Heart left ventricle (tissue), 7 donors: ENCODE measurements around a stretch of chr9.

DNA sequence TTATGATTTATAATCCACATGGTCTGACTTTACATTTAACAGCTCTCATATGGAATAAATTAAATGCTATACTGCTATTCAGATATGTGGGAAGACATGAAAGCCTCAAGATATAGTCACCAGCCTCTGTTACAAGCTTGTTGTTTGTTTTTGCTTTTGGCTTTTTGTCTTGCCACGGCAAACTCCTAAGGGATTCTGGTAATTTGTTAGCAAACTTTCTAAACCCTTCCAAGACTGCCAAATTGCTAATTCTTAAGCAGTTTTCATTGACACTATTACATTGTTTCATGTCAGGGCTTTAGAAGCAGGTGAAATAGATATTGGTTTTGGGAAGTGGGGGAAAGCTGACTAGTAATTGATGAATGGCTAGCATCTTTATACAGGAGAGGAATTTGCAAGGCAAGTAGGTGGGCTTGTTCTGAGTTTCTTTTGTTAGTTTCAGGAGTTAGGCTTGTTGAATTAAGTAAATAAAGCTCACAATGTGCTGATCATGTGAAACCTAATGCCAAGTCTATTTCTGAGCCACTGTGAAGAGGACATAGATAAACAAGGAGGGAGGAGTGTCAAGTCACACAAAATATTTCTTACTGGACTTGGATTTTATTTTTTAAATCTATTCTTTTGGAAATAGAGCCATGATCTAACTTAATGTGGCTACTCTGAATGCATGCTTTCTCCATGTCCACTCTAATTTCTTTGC, 19.8 kb downstream of the GDA start:
- PRO-cap, 6 experiments, result no peak in any of the 6 experiments
- RAMPAGE, long total RNA, 2 experiments, result no peak in any of the 2 experiments
- RRBS, result no CpG with 5 or more reads among the region's 1 CpG

- PRO-cap, 6 experiments, result no peak in any of the 6 experiments
- RAMPAGE, long total RNA, 2 experiments, result no peak in any of the 2 experiments
- RRBS, result no CpG with 5 or more reads among the region's 2 CpGs
These were observed 15.6 kb downstream of the ZFAND5 start for GRCh38 chr9:72349359-72349778.

DNA sequence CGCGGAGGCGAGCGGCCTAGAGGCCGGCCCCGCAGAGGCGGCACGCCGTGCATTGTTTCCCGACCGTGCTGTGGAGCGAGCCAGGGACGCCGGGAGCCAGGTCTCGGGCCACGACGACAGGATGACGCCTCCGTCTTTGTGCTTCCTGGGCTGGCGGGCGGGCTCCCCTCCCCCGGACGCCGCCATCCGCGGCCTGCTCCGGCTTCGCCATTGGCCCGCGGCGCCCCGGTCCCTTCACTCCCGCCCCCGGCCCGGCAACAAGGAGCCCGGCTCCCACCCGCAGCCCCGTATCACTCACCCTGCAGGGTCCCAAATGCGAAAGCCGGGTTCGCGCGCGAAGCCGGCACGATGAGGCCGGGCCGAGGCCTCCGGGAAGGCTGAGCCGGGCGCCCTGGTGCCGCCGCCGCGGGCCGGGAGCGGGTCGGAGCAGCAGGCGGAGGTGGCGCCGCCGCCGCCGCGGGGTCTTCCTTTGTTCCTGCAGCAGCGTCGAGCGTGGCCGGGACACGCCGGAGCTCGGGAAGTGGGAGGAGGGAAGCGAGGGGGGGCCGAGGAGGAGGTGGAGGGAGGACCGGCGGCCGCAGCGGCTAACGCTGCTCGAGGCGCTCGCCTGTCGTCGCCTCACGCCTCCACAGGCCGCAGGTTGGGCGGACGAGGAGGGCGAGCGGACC, 476 bp downstream of the ZFAND5 start:
- PRO-cap, 6 experiments, result peak in 6 of 6 experiments; most common plus-strand start position 237 of the sequence (in 6); most common minus-strand start position 72 of the sequence (in 4)
- RAMPAGE, long total RNA, 2 experiments, result no peak in any of the 2 experiments
- RRBS, result 1% methylated on average over 33 of the region's 90 CpGs

GRCh38 chr9:72526939-72528267, 6.0 kb downstream of the TMC1 start:
- PRO-cap, 6 experiments, result peak in 4 of 6 experiments; most common plus-strand start chr9:72527625 (in 3); most common minus-strand start chr9:72527559 (in 2)
- RAMPAGE, long total RNA, 2 experiments, result no peak in any of the 2 experiments
- RRBS, result no CpG with 5 or more reads among the region's 24 CpGs

DNA sequence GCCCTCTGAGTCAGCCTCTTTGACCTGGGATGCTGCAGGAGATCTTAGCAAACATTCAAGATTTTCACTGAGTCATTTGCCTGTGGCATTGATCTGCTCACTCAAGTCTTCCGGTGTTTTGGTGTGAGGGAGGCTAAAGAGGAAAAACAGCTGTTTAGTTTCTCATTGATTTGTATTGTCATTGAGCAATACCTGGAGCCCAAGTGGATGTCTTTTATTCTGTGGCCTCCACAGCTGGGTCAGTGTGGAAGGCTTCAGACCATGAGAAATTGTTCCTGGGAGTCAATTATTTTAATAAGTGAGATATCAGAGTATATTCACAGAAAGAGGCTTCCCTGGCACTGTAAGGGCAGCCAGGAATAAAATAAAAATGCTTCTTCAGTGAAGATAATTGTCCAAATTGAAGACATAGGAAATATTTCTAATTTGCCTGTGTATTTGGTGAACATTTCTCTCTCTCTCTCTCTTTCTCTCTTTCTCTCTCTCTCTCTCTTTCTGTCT, 36.3 kb downstream of the TMC1 start:
- PRO-cap, 6 experiments, result no peak in any of the 6 experiments
- RAMPAGE, long total RNA, 2 experiments, result no peak in any of the 2 experiments
- RRBS, result no CpG with 5 or more reads among the region's 1 CpG

DNA sequence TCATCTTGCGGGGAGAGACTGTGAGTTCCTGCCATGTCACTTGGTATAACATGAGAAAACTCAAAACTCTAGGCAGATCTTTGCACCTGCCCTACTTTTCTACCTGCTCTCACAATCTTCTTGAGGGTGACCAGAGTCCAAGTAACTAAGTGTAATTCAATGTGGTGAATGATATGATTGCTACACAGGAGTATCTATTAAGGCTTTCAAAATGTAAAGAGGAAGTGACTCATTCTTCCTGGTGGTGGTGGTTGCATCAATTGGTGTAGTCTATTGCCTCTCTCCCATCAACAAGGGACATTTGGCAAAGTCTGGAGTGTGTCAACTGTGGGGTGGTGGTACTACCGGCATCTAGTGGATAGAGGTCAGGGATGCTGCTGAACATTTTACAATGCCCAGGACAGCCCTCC, 65.3 kb downstream of the TMC1 start:
- PRO-cap, 6 experiments, result no peak in any of the 6 experiments
- RAMPAGE, long total RNA, 2 experiments, result no peak in any of the 2 experiments
- RRBS, result no CpG with 5 or more reads among the region's 2 CpGs

DNA sequence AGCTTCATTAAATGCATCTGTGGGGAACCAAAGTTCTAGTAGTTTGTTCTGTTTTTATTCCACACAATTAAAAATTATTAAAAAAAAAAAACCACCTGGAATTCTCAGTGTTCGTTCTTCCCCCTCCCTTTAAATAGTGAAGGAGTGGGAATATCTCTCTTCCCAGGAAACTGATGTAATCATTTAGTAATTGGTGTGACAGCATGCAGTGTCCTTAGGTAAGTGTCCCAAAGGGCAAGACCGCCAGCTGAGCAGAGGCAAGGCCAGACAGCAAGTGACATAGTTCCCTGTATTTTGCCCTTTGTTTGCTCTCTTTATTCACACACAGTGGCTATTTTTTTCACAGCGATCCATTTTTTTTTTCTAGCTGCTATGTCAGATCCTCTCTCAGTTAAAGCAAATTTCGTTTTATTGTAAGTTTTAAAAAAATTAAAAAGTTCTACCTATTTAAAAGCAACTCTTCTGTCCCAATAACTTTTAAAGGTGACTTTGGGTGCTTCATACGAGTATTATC, 98.0 kb upstream of the ALDH1A1 start:
- PRO-cap, 6 experiments, result peak in 1 of 6 experiments; most common plus-strand start position 254 of the sequence (in 1)
- RAMPAGE, long total RNA, 2 experiments, result no peak in any of the 2 experiments
- RRBS, result no CpG with 5 or more reads among the region's 5 CpGs

GRCh38 chr9:73152463-73152769, 751 bp downstream of the ANXA1 start:
- PRO-cap, 6 experiments, result peak in 1 of 6 experiments; most common plus-strand start chr9:73152647 (in 1)
- RAMPAGE, long total RNA, 2 experiments, result no peak in any of the 2 experiments
- RRBS, result no CpG with 5 or more reads among the region's 1 CpG

DNA sequence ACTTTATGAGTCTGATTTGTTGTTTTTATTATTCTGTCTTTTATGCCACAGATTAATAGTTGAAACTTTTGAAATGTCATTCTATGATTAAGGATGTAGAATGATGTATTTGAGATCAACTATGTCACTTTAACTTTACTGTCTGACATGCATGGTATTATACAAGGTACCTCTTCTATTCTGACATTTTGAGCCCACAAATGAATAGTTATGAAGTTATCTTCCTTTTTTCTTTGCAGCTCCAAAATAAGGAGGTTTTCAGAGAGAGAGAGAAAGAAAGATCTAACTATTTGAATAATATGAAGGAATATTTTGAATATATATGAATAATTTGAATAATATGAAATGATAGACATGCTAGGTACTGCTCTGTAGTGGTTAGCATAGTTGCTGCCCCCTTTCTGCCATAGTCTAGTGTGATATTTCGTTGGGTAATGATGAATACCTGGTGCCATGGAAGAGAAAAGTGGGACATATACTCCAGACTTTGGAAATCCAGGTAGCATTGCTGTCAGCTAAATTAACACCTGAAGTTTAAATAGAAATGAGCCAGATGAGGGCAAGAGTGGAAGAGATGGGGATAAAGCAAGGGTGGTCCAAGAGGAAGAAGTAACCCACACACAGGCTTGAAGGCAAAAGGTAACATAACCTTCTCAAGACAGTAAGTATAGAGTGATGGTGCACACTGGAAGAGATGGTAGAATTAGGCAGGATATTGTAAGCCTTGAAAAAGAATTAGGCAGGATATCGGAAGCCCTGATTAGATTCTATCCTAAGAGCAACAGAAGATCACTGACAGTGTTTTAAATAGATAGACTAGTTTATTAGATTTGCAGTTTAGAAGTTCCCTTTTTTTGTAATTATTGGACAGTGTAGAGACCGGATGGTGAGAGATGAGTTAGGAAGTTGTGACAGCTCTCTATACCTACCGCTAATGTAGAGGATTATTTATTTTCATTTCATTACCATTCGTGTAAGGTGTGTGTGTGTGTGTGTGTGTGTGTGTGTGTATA, 16.5 kb downstream of the ANXA1 start:
- PRO-cap, 6 experiments, result no peak in any of the 6 experiments
- RAMPAGE, long total RNA, 2 experiments, result no peak in any of the 2 experiments
- RRBS, result no CpG with 5 or more reads among the region's 5 CpGs

DNA sequence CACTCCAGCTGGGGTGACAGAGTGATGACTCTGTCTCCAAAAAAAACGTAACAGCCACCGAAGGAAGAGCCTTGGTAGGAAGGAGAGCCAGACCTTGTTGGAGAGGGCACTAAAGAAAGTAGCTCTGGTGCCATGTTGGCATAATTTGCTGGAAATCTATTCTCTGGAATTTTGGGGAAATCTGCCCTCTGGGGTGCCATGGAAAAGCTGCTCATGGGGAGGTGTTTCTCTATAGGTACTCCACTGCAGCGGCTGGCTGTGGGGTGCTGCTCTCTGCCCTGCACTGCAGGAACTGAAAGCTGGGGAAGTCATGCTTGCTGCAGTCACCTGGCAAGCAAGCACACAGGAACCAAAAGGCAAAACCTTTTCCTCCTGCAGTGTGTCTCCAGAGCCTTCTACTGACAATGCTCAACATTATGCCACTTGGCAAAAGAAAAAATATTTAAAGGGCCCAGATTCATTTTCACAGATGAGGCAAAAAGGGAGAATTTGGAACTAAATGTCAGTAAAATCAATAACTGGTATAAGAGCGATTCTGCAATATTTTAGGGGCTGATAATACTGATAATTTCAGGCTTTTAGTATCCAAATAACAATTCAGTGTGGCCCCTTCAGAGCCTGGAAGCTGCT, 25.8 kb upstream of the CARNMT1 start:
- PRO-cap, 6 experiments, result no peak in any of the 6 experiments
- RAMPAGE, long total RNA, 2 experiments, result no peak in any of the 2 experiments
- RRBS, result no CpG with 5 or more reads among the region's 4 CpGs

- PRO-cap, 6 experiments, result peak in 1 of 6 experiments; most common plus-strand start chr9:75377204 (in 1)
- RAMPAGE, long total RNA, 2 experiments, result no peak in any of the 2 experiments
- RRBS, result no CpG with 5 or more reads among the region's 1 CpG
These were observed 288.6 kb downstream of the OSTF1 start for GRCh38 chr9:75376840-75377418.

DNA sequence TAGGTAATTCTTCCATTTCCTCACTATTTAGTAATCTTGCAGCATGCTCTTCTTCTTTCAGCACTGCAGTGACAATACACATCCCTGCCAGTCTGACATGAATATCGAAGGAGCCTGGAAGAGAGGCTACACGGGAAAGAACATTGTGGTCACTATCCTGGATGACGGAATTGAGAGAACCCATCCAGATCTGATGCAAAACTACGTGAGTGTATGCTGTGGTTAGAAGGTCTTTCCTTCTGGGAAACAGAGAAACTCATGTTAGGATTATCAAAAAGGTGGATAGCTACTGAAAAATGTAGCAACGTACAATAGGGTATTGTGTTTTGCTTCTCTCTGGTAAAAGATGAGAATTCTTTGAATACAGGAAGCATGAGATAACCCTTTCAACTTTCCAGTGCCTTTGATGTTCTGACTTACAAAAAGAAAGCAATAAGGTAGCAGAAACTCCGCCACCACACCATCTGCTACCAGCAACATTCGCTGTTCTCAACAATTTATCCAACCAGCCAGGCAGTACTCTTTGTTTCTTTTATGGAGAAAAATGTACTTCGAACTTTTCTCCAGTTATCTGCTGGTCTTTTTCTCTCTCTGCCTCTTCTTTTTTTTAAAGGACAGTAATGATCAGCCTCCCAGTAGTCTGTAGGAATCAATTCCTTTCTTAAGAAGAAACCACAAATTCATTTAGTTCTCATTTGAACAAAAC, 133.4 kb downstream of the PCSK5 start:
- PRO-cap, 6 experiments, result no peak in any of the 6 experiments
- RAMPAGE, long total RNA, 2 experiments, result no peak in any of the 2 experiments
- RRBS, result no CpG with 5 or more reads among the region's 8 CpGs

DNA sequence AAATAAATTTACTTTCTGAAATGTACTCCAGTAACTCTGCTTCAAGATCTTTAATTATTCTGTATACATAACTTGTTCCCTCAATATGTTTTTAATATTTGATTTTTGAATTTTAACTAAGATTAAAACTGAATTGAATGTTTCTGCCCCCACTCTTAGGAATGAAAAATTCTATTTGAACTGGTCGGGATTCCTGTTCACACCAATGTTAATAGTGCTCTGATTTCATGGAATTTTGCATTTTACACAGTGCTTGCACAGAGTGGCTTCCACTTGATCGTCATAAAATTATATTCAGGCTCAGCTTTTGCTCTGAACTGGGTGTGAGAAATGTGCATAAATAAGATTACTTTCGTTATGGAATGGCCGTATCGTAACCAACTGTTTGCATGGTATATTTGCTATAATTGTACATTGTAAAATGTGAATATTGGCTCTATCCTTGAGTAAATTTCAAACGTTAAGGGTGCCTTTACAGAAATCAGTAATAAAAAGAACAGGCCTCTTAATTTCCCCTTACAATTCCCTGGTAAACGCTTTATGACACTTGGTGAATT, 240.9 kb downstream of the RFK start:
- PRO-cap, 6 experiments, result no peak in any of the 6 experiments
- RAMPAGE, long total RNA, 2 experiments, result no peak in any of the 2 experiments
- RRBS, result no CpG with 5 or more reads among the region's 7 CpGs

DNA sequence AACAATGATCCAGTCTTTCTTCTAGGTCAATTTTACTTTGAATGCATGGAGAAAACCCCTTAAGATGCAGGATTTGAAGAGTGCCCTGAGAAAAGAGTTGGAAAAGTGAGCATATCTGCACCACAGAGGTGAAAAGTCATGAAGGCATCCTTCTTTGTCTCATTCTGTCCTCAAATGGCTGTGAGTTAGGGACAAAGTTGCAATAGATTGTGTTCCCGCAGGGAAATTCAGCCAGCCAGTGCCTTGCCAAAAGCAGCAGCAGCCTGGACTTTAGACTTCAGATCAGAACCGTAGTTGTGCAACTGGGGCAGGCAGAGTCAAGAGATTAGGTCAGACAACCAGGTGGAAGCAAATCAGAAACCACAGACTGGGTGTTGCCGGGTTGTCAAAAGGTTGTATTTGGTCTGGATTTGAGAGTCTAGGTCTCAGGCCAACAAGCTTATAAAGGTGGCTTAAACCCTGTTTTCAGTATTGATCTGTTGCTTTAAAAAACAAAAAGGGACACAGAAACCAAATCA, 21.1 kb downstream of the RFK start:
- PRO-cap, 6 experiments, result no peak in any of the 6 experiments
- RAMPAGE, long total RNA, 2 experiments, result no peak in any of the 2 experiments
- RRBS, result no CpG with 5 or more reads among the region's 3 CpGs

DNA sequence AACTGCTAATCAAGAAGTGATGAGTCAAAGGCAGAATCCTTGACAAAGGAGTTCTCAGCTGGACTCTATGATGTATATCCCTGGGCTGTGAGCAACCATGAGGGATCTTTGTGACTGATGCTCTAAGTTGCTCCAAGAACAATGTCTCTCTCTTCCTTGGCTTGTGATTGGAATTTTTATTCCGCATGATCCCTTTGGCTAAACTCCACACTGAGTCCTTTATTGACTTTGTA, 20.8 kb downstream of the RFK start:
- PRO-cap, 6 experiments, result no peak in any of the 6 experiments
- RAMPAGE, long total RNA, 2 experiments, result no peak in any of the 2 experiments
- RRBS, result no CpG with 5 or more reads among the region's 1 CpG

- PRO-cap, 6 experiments, result no peak in any of the 6 experiments
- RAMPAGE, long total RNA, 2 experiments, result no peak in any of the 2 experiments
- RRBS, result no CpG with 5 or more reads among the region's 3 CpGs
These were observed 7.7 kb upstream of the RFK start for GRCh38 chr9:76401905-76402350.

DNA sequence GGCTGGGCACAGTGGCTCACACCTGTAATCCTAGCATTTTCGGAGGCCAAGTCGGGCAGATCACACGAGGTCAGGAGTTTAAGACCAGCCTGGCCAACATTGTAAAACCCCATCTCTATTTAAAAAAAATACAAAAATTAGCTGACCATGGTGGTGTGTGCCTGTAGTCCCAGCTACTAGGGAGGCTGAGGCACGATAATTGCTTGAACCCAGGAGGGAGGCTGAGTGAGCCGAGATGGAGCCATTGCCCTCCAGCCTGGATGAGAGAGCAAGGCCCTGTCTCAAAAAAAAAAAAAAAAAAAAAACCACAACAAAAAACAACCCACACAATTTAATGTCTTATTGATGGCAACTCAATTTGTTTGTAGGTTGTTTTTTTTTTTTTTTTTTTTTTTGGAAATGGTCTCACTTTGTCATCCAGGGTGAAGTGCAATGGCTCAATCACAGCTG, 27.1 kb upstream of the RFK start:
- PRO-cap, 6 experiments, result no peak in any of the 6 experiments
- RAMPAGE, long total RNA, 2 experiments, result no peak in any of the 2 experiments
- RRBS, result no CpG with 5 or more reads among the region's 5 CpGs

- PRO-cap, 6 experiments, result no peak in any of the 6 experiments
- RAMPAGE, long total RNA, 2 experiments, result no peak in any of the 2 experiments
- RRBS, result no CpG with 5 or more reads among the region's 3 CpGs
These were observed 127.1 kb downstream of the GCNT1 start for GRCh38 chr9:76586102-76586427.

DNA sequence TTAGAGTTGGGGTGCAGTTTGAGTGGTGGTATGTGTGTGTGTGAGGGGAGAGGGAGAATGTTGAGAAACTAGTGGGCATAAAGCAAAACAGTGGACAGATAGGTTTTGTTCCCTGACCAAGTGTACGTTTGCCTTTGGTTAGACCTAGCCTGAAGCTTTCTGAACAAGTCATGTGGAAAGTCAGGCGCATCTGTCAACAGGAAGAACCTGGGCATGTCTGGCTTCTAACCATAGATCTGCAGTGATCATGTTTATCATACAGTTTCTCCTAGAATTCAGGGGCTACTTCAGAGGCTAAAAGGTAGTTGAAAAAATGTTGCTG, 162.0 kb downstream of the GCNT1 start:
- PRO-cap, 6 experiments, result no peak in any of the 6 experiments
- RAMPAGE, long total RNA, 2 experiments, result no peak in any of the 2 experiments
- RRBS, result no CpG with 5 or more reads among the region's 2 CpGs

- PRO-cap, 6 experiments, result no peak in any of the 6 experiments
- RAMPAGE, long total RNA, 2 experiments, result no peak in any of the 2 experiments
- RRBS, result no CpG with 5 or more reads among the region's 2 CpGs
These were observed 191.7 kb downstream of the GCNT1 start for GRCh38 chr9:76650697-76651144.